Measurements from ENCODE around the gene DPYD.

- PRO-cap = no peak
These were observed 53.3 kb upstream of the CNN3 start for GRCh38 chr1:94980172-94980732.

GRCh38 chr1:95020929-95022226, 51.4 kb downstream of the ALG14 start:
- PRO-cap = no peak

DNA sequence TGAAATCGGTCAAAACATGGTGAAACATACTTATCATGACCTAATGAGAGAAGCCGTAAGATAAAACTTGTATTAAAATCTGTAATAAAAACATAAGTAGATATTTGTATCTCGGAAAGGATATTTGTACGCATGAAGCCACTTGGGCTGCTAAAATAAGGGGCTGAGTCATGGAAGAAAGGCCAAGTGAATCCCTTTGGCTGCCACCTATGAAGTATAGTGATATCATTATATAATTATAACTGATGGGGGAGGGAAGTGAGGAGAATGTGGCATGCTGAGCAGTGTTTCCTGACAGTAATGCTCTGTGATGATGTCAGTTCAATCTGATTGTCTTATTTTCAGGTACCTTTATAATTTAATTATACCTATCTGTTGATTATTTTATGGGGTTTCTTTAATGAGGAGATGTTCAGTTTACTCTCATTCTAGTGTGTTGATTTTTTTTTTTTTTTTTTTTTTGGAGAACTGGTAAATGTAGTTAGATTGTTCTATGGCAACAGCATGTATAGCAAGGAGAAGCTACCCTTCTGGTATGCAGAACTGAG, 13.7 kb downstream of the RWDD3 start:
- PRO-cap = no peak

- PRO-cap = unidirectional peak, minus-strand start at chr1:95559184
These were observed 325.0 kb downstream of the RWDD3 start for GRCh38 chr1:95559020-95559359.

DNA sequence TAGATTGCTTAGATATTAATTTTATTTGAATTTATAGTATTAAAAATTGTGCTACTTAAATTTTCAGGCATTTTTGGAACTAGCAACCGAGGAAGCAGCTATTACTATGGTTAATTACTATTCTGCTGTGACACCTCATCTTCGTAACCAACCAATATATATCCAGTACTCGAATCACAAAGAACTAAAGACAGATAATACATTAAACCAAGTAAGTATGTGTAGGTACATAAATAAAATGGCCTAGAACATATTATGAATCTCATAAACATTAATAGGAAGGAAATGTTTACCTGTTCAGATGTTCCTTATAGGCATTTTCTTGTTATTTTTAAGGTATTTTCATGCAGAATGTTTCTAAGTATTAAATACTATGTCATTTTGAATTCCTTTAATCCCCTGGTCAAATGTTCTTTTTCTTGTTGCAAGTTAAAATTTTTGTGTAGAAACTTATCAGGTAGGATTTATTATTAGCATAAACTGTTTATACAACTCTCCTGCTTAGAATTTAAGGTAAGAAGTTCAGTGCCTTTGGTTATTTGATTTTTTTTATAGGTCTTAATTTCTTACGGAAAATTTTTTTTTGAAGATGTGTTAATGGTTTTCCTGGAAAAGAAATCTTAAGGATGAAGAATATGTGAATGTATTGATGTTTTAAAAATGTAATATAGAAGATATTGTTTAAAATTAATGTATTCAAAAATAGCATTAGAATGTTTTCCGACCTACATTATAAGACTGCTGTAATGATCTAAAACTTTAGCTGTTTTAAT, 49.2 kb downstream of the PTBP2 start:
- PRO-cap = no peak

- PRO-cap = no peak
These were observed 77.8 kb downstream of the PTBP2 start for GRCh38 chr1:96799381-96799882.

- PRO-cap = no peak
These were observed 365.9 kb downstream of the DPYD start for GRCh38 chr1:97554862-97555400.

- PRO-cap = bidirectional peak, plus-strand start at chr1:97921151, minus-strand start at chr1:97920997
These were observed at the start of gene DPYD for GRCh38 chr1:97920750-97921776. TSS of gene DPYD (minus strand) at chr1:97921034.

DNA sequence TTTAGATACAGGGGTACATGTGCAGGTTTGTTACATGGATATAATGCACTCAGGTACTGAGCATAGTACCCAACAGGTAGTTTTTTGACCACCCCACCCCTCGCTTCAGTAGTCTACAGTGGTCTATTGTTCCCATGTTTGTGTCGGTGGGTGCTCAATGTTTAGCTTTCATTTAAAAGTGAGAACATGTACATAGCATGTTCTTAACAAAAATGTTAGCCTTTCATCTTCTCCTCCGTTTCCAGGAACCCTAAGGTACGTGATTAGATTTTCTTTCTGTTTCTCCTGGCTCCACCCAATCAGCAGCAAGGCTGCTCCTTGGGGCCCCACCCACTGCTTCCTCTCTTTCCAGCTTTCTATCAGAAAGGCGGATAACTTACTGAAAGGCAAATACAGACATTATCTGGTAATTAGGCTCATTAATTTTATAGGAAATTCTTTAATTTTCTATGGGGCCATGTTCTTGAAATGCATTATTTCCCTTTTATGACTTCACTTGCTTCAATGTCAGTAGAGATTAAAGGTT, 325.1 kb upstream of the SNX7 start:
- PRO-cap = unidirectional peak, minus-strand start at position 243 of the sequence

DNA sequence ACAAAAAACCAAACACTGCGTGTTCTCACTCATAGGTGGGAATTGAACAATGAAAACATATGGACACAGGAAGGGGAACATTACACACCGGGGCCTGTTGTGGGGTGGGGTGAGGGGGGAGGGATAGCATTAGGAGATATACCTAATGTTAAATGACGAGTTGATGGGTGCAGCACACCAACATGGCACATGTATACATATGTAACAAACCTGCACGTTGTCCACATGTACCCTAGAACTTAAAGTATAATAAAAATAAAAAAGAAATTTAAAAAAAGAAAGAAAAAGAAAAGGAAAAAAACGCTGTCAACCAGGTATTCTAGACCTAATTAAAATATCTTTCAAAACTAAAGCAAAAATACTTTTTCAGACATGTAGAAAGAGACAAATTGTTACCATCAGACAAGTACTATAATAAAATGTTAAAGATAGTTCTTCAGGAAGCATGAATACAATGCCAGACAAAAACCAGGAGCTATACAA, 124.3 kb upstream of the PALMD start:
- PRO-cap = no peak

DNA sequence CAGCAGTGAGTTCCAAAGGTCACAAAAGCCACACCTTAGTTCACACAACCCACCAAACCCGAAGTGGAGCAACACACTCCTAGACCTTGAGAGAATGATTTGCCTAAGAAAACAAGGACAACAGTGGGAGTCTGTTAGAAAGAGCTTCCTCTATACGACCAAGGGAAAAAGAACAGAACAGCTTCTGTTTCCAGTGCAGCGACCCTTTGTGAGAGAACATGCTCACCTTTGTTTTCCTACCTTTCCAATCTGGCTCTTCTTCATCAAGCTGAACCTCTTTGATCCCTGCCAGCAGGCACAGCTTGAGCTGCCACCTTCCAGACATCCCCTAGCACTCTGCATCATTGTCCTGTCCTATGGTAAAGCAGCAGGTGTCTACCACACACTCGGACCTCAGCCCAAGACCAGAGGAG, 56.7 kb upstream of the PALMD start:
- PRO-cap = no peak

DNA sequence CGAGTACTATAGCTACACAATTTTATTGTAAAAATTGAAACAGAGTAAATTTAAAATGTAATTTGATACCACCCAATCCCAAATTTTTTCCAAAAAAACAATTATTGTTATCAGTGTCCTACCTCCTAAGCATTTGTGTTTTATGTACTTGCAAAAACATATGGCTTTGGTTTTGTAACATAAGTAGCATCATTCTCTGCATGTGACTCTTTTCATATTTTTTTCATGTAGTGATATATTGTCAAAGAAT, 12.3 kb upstream of the FRRS1 start:
- PRO-cap = no peak

DNA sequence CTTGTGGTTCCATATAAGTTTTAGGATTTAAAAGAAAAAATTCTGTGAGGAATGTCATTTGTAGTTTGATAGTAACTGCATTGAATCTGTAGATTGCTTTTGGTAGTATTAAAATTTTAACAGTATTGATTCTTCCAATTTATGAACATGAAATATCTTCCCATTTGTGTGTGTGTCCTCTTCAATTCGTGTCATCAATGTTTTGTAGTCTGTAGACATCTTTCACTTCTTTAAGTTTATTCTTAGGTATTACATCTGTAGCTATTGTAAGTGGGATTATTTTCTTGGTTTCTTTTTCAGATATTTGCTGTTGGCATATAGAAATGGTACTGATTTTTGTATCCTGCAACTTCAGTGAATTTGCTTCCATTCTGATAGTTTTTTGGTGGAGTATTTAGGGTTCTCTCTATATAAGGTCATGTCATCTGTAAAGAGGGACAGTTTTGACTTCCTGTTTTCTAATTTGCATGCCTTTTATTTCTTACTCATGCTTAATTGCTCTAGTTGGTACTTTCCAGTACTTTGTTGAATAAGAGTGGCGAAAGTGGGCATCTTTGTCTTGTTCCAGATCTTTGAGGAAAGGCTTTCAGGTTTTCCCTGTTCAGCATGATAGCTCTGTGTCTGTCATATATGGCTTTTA, 8.8 kb downstream of the MFSD14A start:
- PRO-cap = no peak

DNA sequence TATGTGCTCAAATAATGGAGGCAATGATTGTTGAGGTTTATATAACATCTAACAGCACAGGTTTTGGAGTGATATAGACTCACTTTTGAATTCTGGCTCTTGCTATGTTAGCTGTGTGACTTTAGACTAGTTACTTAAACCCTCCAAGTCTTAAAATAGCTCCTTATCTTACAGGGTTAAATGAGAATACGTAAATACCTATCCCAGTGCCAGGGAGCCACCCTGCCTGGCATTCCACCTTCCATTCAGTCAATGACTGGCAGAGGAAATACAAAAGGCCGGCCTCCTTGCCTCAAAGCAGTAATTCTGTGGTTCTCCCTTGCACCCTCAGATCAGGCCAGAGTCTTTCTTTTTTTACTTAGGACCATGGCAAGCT, 31.8 kb downstream of the DBT start:
- PRO-cap = no peak

DNA sequence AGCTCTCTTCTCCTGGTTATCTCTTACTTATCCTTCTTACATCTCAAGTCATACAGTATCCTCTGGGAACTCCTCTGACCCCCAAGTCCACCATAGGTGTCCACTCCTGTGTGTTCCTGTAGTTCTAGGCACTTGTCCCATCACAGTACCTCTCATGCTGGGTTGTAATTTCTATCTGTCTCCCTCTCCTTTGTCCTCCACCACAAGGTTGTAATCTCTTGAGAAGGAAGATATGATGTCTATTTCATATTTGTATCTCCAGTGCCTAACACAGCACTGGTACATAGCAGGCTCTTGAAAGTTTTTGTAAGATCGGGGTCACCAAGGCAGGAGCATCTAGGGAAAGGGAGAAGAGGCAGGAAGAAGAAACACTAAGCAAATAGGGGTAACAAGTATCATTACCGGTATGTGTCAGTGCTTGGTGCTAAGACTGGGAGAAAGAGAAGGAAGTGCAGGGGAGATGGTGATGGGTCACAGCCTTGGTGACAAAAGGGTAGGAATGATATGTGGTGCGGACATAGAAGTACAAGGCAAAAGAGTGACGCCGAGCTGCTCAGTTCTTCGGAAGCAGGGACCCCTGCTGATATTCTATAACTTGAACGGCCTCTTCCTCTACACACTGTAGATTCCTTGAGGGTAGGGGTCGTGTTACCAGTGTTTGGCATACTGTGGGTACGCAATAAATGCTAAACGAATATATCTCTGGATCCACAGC, 727 bp downstream of the DBT start:
- PRO-cap = no peak

GRCh38 chr1:100267777-100268467, 1.9 kb downstream of the RTCA start:
- PRO-cap = no peak

- PRO-cap = no peak
These were observed 1.6 kb upstream of the CDC14A start for GRCh38 chr1:100350871-100351025.

- PRO-cap = no peak
These were observed 763 bp downstream of the CDC14A start for GRCh38 chr1:100353020-100353517.

- PRO-cap = no peak
These were observed 56.7 kb upstream of the GPR88 start for GRCh38 chr1:100481168-100481675.

GRCh38 chr1:100539948-100540416, 2.0 kb downstream of the GPR88 start:
- PRO-cap = no peak

Measured in bronchus (tissue), 1 donor.